GM12878 (cell line): ENCODE measurements around a stretch of chr12.

GRCh38 chr12:5114349-5114736 is 70.7 kb downstream of the KCNA5 start:
- RAMPAGE, long total RNA: no peak
- RRBS, 2 experiments: no CpG with 5 or more reads among the region's 6 CpGs
CAGE:
- cytosol, long polyA minus RNA: no peak
- cytosol, long polyA plus RNA: no peak
- long polyA plus RNA: no peak
- nucleolus, long total RNA: no peak
- nucleus, long polyA plus RNA: no peak
- nucleus, long total RNA: no peak

GRCh38 chr12:5138708-5139360 is 95.2 kb downstream of the KCNA5 start:
- RAMPAGE, long total RNA: no peak
- RRBS, 2 experiments: no CpG with 5 or more reads among the region's 1 CpG
CAGE:
- cytosol, long polyA minus RNA: no peak
- cytosol, long polyA plus RNA: no peak
- long polyA plus RNA: no peak
- nucleolus, long total RNA: no peak
- nucleus, long polyA plus RNA: no peak
- nucleus, long total RNA: no peak

DNA sequence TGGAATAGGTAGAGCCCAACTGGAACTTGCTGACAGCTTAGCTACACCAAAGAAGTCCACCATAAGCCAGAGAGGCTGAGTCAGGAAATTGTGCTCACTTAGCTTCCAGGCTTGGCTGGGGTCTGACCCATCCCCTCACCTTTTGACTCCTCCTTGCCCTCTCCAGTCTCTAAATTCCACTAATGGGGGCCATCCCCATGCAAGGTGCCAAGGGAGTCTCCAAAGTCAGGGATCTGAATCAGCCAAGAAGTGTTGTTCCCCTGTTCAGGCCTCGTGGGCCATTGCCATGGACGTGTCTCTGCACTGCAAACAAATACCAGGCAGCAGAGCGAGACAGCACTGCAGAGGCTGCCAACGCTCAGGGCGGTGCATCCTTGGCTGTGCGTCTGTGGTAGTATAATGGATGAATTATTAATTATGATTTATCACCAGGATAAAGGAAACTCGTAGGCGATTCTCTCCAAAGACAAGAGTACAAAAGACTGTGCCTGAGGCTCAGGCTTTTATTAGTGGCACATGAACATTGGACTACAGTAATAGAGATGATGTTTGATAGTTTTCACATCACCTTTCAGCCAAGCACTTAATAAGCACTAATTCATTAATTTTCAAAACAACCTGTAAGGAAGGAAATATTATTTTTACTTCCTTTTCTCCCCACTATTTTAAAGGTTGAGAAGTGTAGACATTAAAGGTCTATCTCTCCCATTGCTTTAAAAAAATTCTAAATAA is 122.2 kb upstream of the NTF3 start:
- RAMPAGE, long total RNA: no peak
- RRBS, 2 experiments: no CpG with 5 or more reads among the region's 8 CpGs
CAGE:
- cytosol, long polyA minus RNA: no peak
- cytosol, long polyA plus RNA: no peak
- long polyA plus RNA: no peak
- nucleolus, long total RNA: no peak
- nucleus, long polyA plus RNA: no peak
- nucleus, long total RNA: no peak

- RAMPAGE, long total RNA: no peak
CAGE:
- cytosol, long polyA minus RNA: no peak
- cytosol, long polyA plus RNA: no peak
- long polyA plus RNA: no peak
- nucleolus, long total RNA: no peak
- nucleus, long polyA plus RNA: no peak
- nucleus, long total RNA: no peak
Observed at GRCh38 chr12:5391624-5391849, 40.4 kb upstream of the NTF3 start.

DNA sequence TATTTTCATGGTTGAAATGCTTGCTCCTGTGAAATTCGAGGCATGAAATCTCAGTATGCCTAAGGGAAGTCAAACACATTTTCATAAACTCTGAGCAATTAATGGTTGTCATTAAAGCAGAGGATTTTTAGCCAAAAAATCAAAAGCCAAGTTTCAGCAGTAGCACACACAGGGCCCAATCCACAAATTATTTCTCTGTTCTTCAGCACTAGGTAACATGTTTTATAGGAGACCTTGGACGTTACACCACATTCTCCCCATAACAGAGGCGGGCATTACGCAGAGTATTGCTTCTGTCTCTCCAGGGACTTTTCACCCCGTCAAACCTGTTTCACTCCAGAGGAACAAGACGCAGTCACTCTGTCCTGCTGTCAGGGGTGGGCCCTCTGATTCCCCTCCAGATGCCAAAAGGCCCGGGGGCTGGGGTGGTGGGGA is 71.7 kb downstream of the NTF3 start:
- RAMPAGE, long total RNA: no peak
- RRBS, 2 experiments: no CpG with 5 or more reads among the region's 7 CpGs
CAGE:
- cytosol, long polyA minus RNA: no peak
- cytosol, long polyA plus RNA: no peak
- long polyA plus RNA: no peak
- nucleolus, long total RNA: no peak
- nucleus, long polyA plus RNA: no peak
- nucleus, long total RNA: no peak

GRCh38 chr12:5581799-5582291 is 149.9 kb downstream of the NTF3 start:
- RAMPAGE, long total RNA: no peak
- RRBS, 2 experiments: 71 to 100% methylated on average over 1 of the region's 8 CpGs
CAGE:
- cytosol, long polyA minus RNA: no peak
- cytosol, long polyA plus RNA: no peak
- long polyA plus RNA: no peak
- nucleolus, long total RNA: no peak
- nucleus, long polyA plus RNA: no peak
- nucleus, long total RNA: no peak

GRCh38 chr12:5927007-5927566 is 18.0 kb downstream of the ANO2 start:
- RAMPAGE, long total RNA: no peak
- RRBS, 2 experiments: no CpG with 5 or more reads among the region's 5 CpGs
CAGE:
- cytosol, long polyA minus RNA: no peak
- cytosol, long polyA plus RNA: no peak
- long polyA plus RNA: no peak
- nucleolus, long total RNA: no peak
- nucleus, long polyA plus RNA: no peak
- nucleus, long total RNA: no peak

- RAMPAGE, long total RNA: no peak
- RRBS, 2 experiments: no CpG with 5 or more reads among the region's 9 CpGs
CAGE:
- cytosol, long polyA minus RNA: no peak
- cytosol, long polyA plus RNA: no peak
- long polyA plus RNA: no peak
- nucleolus, long total RNA: no peak
- nucleus, long polyA plus RNA: no peak
- nucleus, long total RNA: no peak
Observed at GRCh38 chr12:5946563-5947204, 1.6 kb upstream of the ANO2 start.

GRCh38 chr12:5967449-5967804 is 22.4 kb upstream of the ANO2 start:
- RAMPAGE, long total RNA: no peak
- RRBS, 2 experiments: no CpG with 5 or more reads among the region's 7 CpGs
CAGE:
- cytosol, long polyA minus RNA: no peak
- cytosol, long polyA plus RNA: no peak
- long polyA plus RNA: no peak
- nucleolus, long total RNA: no peak
- nucleus, long polyA plus RNA: no peak
- nucleus, long total RNA: no peak

GRCh38 chr12:5967874-5968409 is 22.9 kb upstream of the ANO2 start:
- RAMPAGE, long total RNA: no peak
- RRBS, 2 experiments: no CpG with 5 or more reads among the region's 14 CpGs
CAGE:
- cytosol, long polyA minus RNA: no peak
- cytosol, long polyA plus RNA: no peak
- long polyA plus RNA: no peak
- nucleolus, long total RNA: no peak
- nucleus, long polyA plus RNA: no peak
- nucleus, long total RNA: no peak

DNA sequence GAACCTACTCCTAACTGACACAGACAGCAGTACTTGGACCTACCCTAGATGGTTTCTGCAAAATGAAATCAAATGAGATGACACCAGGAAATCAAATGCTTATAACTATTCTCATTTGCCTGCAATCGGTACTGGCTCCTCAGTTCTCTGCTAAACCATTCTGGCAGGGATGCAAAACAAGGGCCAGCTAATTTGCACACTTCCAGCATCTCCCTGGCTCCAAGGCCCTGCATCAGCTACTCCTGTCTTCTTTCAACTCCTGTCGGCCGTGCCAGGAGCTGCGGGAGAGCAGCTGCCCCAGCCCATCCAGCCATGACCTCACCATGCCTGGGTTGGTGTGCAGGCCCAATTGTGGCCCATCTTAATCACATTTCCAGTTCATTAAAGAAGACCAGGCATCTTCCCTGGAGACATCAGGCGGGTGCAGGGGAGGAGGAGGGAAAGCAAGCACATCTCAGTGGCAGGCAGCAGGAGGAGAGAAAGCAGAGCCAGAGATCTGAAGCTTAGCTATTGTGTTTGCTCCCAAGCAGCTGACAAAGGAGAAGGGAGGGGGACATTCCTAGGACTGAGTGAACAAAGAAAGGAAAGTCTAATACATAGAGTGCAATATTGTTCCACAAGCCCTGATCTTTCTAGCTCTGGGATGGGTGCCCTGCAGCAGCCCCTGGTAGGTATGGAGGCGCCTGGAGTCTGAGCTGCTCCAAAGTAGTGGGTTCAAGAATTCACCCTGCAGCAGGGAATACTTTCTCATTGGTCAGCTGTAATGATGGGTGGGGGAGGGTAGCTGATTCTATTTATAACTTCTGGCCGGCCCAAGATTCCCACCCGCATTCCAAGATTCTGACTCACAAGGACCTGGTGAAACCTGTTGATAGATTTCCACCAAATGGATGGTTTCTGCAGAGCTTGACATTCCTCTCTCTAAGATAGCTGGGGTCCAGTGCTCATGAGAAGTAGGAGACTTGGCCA is 40.1 kb downstream of the VWF start:
- RAMPAGE, long total RNA: no peak
- RRBS, 2 experiments: no CpG with 5 or more reads among the region's 8 CpGs
CAGE:
- cytosol, long polyA minus RNA: no peak
- cytosol, long polyA plus RNA: no peak
- long polyA plus RNA: no peak
- nucleolus, long total RNA: no peak
- nucleus, long polyA plus RNA: no peak
- nucleus, long total RNA: no peak

DNA sequence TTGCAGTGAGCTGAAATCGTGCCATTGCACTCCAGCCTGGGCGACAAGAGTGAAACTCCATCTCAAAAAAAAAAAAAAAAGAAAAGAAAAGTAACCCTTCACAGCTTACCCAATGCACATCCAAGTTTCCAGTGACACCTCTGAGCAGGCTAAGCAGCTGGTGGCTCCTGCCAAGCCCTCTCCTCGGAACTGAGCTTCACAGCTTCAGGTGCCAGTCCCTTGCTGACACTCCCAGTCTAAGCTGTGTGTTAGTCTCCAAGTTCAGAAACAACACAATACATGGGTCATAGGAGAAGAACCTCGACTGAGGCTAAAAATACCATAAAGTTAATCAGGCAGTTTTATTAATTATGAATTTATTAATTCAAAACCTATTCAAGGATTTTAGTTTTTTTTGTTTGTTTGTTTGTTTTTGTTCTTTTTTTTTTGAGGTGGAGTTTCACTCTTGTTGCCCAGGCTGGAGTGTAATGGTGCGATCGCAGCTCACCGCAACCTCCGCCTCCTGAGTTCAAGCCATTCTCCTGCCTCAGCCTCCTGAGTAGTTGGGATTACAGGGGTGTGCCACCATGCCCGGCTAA is 8.1 kb downstream of the CD9 start:
- RAMPAGE, long total RNA: no peak
- RRBS, 2 experiments: no CpG with 5 or more reads among the region's 9 CpGs
CAGE:
- cytosol, long polyA minus RNA: no peak
- cytosol, long polyA plus RNA: no peak
- long polyA plus RNA: no peak
- nucleolus, long total RNA: no peak
- nucleus, long polyA plus RNA: no peak
- nucleus, long total RNA: no peak

DNA sequence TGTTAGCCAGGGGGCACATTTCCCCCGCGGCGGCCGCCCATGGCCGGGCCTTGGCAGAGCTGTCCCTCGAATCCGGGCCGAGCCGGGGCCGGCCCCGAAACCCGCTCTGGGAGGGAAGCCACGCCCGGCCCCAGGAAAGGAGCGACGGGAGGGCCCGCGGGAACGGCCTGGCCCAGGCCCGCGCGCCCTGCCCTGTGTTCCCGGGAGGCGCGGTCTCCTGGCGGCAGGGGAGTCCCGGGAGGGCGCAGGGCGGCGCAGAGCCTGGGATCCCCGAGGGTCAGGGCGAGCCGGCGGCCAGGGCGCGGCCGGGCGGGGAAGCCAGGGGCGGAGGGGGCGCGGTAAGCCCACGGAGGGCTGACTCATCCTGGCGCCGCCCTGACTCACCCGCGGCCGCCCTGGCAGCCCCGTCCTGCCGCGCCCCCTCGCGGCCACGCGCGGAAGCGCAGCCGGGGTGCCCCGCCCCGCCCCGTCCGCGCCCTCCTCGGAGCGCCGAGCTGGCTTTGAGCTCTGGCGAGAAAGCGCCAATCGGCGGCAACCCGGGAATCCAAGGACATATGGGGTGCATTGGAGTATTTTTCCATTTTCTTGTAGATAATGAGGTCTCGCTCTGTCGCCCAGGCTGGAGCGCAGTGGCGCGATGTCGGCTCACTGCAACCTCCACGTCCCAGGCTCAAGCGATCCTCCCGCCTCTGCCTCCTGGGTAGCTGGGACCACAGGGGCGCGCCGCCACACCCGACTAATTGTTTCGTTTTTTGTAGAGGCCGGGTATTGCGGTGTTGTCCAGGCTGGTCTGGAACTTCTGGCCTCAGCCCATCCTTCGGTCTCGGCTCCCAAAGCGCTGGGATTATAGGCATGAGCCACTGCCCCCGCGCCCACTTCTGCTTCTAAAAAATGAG is 31.8 kb upstream of the PLEKHG6 start:
- RAMPAGE, long total RNA: no peak
- RRBS, 2 experiments: 1% methylated on average over 35 of the region's 91 CpGs
CAGE:
- cytosol, long polyA minus RNA: no peak
- cytosol, long polyA plus RNA: no peak
- long polyA plus RNA: no peak
- nucleolus, long total RNA: no peak
- nucleus, long polyA plus RNA: no peak
- nucleus, long total RNA: no peak

DNA sequence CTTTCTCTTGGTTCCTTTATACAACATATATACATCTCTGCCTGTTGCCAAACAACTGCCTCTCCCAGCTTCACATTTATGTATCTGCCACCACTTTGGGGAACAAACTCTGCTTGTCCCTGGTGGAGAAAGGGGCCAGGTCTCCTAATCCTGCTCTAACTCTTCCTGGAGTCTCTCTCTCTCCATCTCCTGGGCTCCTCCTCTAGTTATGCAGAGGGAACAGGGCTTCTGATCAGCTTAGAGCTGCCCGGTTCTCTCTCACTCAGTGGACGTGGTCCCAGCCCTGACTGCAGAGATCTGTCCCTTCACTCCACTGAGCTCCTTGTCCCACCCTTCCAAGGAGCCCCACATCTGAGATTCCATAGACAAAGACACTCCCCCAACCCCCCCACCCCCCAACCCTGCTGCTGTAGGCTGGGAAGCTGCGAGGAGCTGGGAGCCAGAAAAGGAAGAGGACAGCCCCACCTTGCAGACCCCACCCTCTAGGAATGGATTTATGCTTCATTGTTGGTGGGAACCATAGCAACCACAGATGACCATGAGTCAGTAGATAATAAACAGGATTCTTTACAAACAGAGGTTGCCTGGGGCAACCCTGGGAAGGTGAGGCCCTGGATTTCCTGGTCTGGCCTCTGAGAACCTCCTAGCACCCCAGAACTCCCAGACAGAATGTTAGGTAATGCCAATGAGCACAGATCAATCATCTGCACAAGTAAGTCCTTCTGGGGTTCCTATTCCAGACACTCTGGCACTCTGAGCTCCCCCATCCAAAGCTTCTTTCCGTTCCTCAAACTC is 15.5 kb upstream of the PLEKHG6 start:
- RAMPAGE, long total RNA: no peak
- RRBS, 2 experiments: no CpG with 5 or more reads among the region's 4 CpGs
CAGE:
- cytosol, long polyA minus RNA: no peak
- cytosol, long polyA plus RNA: no peak
- long polyA plus RNA: no peak
- nucleolus, long total RNA: no peak
- nucleus, long polyA plus RNA: no peak
- nucleus, long total RNA: no peak

- RAMPAGE, long total RNA: no peak
- RRBS, 2 experiments: no CpG with 5 or more reads among the region's 13 CpGs
CAGE:
- cytosol, long polyA minus RNA: no peak
- cytosol, long polyA plus RNA: no peak
- long polyA plus RNA: no peak
- nucleolus, long total RNA: no peak
- nucleus, long polyA plus RNA: no peak
- nucleus, long total RNA: no peak
Observed at GRCh38 chr12:6368006-6368599, 7.3 kb downstream of the SCNN1A start.

DNA sequence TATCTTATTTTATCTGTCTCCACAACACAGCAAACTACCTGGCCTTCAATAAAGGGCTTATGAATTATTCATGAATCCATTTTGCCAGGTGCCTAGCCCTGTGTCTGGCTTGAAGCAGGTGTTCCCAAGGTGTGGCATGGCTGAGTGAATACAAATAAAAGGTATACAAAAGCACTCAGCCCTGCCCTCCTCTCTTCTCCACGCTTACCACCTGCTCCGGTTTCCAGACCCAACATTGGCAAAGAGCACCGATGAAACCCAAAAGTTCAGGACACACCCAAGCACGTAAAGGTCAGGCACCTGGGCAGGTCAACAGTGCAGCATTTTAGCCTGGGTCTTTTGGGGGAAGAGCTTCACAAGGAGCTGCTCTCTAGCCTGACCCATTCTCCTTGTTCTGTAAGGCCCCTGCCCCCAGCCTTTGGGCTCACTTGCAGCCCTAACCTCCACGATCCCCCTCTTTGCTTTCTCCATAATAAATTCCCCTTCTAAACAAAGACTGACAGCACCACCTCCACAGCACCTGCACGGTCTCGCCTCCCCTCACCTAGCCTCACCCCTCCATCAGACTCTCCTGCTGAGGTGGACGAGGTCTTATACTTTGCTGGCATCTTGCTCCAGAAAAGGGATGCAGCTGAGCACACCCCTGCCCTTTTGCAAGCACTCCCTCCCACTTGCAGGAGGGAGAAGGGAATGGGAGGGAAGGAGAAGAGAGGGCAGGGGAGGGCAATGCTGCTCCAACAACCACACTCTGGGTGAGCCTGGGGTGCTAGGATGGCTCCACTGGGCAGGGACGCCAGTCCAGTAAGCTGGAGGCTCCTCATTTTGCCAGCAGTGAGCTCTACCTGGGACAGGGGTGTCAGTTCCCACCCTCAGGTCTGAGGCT is 1.7 kb downstream of the SCNN1A start:
- RAMPAGE, long total RNA: no peak
- RRBS, 2 experiments: no CpG with 5 or more reads among the region's 9 CpGs
CAGE:
- cytosol, long polyA minus RNA: no peak
- cytosol, long polyA plus RNA: no peak
- long polyA plus RNA: no peak
- nucleolus, long total RNA: no peak
- nucleus, long polyA plus RNA: no peak
- nucleus, long total RNA: no peak

- RAMPAGE, long total RNA: no peak
- RRBS, 2 experiments: no CpG with 5 or more reads among the region's 14 CpGs
CAGE:
- cytosol, long polyA minus RNA: no peak
- cytosol, long polyA plus RNA: no peak
- long polyA plus RNA: no peak
- nucleolus, long total RNA: no peak
- nucleus, long polyA plus RNA: no peak
- nucleus, long total RNA: no peak
Observed at GRCh38 chr12:6394338-6395101, 10.6 kb downstream of the LTBR start.

GRCh38 chr12:6494420-6494716 is 466 bp downstream of the NCAPD2 start:
- RAMPAGE, long total RNA: no peak
- RRBS, 2 experiments: no CpG with 5 or more reads among the region's 2 CpGs
CAGE:
- cytosol, long polyA minus RNA: no peak
- cytosol, long polyA plus RNA: no peak
- long polyA plus RNA: no peak
- nucleolus, long total RNA: no peak
- nucleus, long polyA plus RNA: no peak
- nucleus, long total RNA: no peak

GRCh38 chr12:6510121-6510753 is 16.3 kb downstream of the NCAPD2 start:
- RAMPAGE, long total RNA: no peak
- RRBS, 2 experiments: no CpG with 5 or more reads among the region's 5 CpGs
CAGE:
- cytosol, long polyA minus RNA: no peak
- cytosol, long polyA plus RNA: no peak
- long polyA plus RNA: no peak
- nucleolus, long total RNA: no peak
- nucleus, long polyA plus RNA: no peak
- nucleus, long total RNA: no peak

DNA sequence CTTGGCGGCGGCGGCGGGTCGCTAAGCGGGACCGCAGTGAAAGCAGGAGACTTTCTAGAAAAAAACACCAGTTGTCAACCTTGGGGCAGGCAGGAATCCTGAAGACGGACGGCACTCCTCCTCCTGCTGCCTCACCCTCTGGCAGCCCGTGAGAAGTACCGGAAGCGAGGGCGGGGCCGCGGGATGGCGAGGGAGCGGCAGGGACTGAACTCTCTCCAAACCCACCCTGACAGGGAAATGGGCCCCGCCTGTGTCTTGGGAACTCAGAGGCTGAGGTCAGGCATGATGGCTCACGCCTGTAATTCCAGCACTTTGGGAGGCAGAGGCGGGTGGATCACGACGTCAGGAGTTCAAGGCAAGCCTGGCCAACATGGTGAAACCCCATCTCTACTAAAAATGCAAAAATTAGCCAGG is 6.2 kb downstream of the GAPDH start:
- RAMPAGE, long total RNA: no peak
- RRBS, 2 experiments: no CpG with 5 or more reads among the region's 22 CpGs
CAGE:
- cytosol, long polyA minus RNA: no peak
- cytosol, long polyA plus RNA: no peak
- long polyA plus RNA: no peak
- nucleolus, long total RNA: no peak
- nucleus, long polyA plus RNA: no peak
- nucleus, long total RNA: no peak